AG08470 (cell line): Measurements from ENCODE around the genes TNIP3 and EXOSC9.

- RRBS = no CpG with 5 or more reads among the region's 1 CpG
Observed at GRCh38 chr4:119551120-119551651, 77.4 kb downstream of the PDE5A start.

- RRBS = no CpG with 5 or more reads among the region's 3 CpGs
Observed at GRCh38 chr4:120517889-120518451, 404.6 kb downstream of the PRDM5 start.

DNA sequence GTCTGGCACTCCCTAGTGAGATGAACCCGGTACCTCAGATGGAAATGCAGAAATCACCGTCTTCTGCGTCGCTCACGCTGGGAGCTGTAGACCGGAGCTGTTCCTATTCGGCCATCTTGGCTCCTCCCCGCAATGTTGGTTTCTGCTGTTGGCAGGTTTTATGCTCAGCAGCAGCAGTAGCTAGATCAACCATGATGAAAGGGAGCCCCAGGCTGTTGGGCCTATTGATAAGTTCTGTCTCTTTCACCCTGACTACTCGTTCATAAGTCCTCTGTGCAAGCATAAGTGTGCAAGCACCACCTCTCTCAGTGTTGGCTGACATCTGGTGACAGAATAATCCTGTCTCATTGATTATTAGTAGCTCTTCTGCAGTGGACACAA is 274.2 kb downstream of the PRDM5 start:
- RRBS = no CpG with 5 or more reads among the region's 9 CpGs

- RRBS = no CpG with 5 or more reads among the region's 15 CpGs
Observed at GRCh38 chr4:121070108-121070619, 2.2 kb downstream of the NDNF start.

- RRBS = 4% methylated on average over 16 of the region's 74 CpGs
Observed at GRCh38 chr4:121070620-121071802, 1.3 kb downstream of the NDNF start.

DNA sequence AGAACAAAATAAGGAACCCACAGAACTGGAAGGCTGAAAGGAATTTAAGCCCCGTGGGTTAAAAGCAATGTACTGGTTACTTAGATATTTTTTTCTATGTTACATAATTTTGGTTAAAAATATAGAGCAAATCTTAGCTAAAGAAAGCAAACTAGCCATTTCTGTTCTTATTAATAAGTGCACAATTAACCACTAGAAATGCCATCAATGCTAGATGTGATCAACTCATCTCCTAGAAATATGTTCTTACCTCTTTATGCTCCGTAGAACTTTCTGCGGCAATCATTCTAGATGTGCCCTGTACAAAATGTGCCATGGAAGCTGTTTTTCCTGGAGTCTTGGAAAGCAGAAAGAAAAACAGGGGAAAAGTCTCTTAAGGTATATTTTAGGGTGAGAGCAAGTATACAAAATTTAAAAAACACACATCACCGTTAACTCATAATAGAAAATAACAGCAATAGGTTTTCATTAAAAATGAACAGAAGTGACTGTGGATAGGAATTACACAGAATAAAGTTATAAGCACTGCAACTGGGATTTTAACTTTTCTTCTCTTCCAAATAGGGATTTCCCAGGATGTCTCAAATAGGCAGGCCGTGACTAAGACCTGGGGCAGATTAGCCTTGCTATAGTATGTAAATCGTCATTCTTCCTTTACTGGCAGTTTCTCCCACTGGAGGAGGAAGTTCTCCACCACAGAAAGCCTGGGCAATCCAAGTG is at the start of gene TNIP3:
Gene TNIP3 (minus strand): TSS at position 512 of the 720 bp plus-strand sequence.
- RRBS = no CpG with 5 or more reads among the region's 6 CpGs

DNA sequence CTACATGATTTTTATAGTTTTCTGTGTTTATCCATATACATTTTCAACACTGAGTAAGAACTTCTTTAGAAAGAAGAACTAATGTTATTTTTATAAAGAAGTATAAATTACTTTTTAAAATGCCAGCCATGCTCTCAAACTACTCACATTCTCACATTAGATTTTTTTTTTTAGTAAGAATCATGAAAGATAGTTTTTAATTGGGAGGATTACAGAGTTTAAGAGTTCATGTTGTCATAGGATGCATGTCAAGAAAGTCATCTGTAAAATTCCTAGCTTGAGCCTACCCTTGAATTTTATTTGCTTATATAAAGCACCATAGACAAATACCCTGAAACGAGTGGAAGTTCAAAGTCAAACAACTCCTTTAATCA is 17.7 kb upstream of the TNIP3 start:
- RRBS = no CpG with 5 or more reads among the region's 1 CpG

DNA sequence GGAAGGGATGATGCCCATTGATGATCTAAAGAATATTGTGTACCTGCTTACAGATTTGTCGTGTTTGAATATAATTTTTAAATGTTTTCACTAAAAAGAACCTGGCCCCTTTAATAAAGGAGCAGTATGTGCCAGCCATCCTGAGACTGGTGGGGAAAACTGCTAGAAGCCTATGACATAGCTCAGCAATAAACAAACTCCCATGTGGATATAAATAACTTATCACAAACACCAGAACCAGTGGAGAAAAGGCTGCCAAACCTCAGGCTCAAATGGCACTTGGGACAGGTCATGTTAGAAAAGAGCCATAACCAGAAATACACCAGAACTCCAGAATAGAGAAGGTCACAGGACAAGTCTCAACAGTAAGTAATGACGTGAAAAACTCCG is 11.6 kb upstream of the QRFPR start:
- RRBS = no CpG with 5 or more reads among the region's 3 CpGs

- RRBS = no CpG with 5 or more reads among the region's 4 CpGs
Observed at GRCh38 chr4:121785338-121785802, 15.8 kb upstream of the EXOSC9 start.

GRCh38 chr4:121800927-121801830 is at the start of gene EXOSC9:
TSS of gene EXOSC9 (plus strand) at chr4:121801323.
- RRBS = no CpG with 5 or more reads among the region's 50 CpGs

DNA sequence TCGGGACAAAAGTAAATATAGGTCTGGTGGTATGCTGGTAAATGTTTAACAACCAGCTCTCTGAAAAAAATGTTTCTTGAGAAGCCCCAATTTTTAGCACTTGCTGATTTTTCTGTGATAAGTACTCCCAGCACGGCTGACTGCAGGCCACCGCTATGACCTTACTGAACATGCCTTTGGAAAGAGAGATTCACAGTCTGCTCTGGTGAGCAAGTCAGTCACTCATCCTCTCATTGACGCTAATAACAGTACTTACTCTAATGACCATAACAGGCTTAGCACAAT is 99.0 kb upstream of the BLTP1 start:
- RRBS = no CpG with 5 or more reads among the region's 4 CpGs

DNA sequence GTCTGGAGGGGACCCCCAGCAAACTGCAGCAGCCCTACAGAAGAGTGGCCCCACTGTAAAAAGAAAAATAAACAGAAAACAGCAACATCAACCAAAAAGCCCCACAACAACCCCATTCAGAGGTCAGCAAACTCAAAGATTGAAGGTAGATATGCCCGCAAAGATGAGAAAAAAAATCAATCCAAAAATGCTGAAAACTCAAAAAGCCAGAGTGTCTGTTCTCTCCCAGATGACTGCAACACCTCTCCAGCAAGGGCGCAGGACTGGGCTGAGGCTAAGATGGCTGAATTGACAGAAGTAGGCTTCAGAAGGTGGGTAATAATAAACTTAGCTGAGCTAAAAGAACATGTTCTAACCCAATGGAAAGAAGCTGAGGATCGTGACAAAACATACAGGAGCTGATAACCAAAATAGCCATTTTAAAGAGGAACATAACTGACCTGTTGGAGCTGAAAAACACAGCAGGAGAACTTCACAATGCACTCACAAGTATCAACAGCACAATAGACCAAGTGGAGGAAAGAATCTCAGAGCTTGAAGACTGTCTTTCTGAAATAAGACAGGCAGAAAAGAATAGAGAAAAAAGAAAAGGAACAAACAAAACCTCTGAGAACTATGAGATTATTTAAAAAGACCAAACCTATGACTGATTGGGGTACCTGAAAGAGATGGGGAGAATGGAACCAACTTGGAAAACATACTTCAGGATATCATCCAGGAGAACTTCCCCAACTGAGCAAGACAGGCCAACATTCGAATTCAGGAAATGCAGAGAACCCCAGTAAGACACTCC is 84.1 kb upstream of the ADAD1 start:
- RRBS = no CpG with 5 or more reads among the region's 4 CpGs

GRCh38 chr4:122347345-122347991 is 31.3 kb upstream of the ADAD1 start:
- RRBS = no CpG with 5 or more reads among the region's 2 CpGs

DNA sequence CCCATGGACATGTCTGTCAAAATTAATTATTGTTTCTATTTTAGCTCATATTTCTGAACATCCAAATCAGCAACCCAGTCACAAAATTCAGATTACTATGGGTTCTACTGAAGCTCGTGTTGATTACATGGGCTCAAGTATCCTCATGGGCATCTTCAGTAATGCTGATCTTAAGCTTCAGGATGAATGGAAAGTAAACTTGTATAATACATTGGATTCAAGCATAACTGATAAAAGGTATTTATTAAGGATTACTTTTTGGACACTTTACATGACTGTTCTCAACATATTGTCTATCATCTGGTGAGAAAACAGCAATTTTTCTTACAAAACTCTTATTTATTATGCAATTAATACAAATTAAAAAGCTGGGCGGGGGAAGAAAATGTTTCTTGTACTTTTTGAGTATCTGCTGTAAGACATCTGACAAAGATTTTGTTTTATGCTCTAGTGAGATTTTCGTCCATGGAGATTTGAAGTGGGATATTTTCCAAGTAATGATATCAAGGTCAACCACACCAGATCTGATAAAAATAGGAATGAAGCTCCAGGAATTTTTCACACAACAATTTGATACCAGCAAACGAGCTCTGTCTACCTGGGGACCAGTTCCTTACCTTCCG is 29.3 kb upstream of the ADAD1 start:
- RRBS = no CpG with 5 or more reads among the region's 5 CpGs

- RRBS = no CpG with 5 or more reads among the region's 2 CpGs
Observed at GRCh38 chr4:122353645-122354059, 25.2 kb upstream of the ADAD1 start.

GRCh38 chr4:122798569-122798867 is 28.1 kb upstream of the FGF2 start:
- RRBS = no CpG with 5 or more reads among the region's 3 CpGs

DNA sequence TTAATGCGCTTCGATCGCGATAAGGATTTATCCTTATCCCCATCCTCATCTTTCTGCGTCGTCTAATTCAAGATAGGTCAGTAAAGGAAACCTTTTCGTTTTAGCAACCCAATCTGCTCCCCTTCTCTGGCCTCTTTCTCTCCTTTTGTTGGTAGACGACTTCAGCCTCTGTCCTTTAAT is 658 bp upstream of the FGF2 start:
- RRBS = no CpG with 5 or more reads among the region's 8 CpGs

DNA sequence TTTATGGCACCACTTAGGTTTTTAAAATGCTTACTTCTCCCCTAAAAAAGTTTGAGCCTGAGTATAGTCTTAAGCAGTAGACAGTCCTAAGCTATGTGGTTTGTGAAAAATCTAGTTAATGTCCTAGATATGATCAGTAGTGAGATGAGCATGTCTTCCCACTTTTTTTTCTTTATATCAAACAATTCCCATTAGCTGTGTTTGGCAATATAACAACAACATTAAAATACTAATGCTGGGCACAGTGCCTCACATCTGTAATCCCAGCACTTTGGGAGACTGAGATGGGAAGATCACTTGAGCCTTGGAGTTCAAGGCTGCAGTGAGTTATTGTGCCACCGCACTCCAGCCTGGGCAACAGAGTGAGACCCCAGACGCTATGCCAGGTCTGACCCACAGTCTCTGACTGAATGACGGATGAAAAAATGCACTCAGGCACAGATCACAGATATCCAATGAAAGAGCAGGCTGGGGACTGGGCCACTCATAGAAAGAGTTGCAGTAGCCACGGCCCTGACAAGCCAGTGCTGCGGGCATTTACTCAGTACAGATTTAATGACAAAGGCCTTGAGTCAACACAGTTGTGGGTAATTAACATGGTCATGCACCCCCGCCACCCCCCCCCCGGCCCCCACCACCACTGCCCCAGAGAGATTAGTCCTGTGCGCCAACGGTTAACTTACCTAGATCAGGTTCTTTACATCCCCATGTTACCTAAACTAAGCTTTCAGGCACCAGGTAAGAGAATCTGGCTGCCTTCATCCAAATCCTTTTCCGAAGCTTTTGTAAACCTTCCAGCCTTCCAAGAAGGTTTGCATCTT is 22.7 kb downstream of the NUDT6 start:
- RRBS = no CpG with 5 or more reads among the region's 10 CpGs

DNA sequence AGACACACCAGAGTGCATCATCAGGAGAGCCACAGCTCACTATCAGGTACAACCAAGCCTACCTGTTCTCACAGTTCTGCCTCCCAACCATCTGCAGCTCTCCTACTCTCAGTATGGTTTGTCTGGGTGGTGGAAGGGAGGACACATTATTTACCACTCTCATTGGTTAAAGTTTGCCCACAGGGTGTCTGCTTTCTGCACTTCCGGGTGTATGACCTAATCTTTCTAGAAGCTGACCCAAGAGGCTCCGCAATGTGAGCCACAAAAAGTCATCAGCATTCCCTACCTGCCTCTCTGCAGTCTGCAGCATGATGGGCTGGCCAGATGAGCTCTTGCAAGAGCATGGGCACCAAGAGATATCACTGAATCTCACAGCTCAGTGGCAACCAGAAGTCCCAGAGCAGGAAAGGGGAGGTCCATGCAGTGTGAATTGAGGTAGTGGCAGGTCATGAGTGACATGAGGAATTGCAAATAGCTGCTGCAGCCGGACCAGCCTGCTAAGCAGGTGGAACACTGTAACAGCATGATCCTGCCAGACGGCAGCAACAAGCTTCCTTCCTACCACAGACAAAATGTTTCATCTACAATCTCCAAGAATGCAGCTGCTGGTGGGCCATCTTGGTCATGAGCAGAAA is 36.8 kb upstream of the SPRY1 start:
- RRBS = no CpG with 5 or more reads among the region's 4 CpGs

DNA sequence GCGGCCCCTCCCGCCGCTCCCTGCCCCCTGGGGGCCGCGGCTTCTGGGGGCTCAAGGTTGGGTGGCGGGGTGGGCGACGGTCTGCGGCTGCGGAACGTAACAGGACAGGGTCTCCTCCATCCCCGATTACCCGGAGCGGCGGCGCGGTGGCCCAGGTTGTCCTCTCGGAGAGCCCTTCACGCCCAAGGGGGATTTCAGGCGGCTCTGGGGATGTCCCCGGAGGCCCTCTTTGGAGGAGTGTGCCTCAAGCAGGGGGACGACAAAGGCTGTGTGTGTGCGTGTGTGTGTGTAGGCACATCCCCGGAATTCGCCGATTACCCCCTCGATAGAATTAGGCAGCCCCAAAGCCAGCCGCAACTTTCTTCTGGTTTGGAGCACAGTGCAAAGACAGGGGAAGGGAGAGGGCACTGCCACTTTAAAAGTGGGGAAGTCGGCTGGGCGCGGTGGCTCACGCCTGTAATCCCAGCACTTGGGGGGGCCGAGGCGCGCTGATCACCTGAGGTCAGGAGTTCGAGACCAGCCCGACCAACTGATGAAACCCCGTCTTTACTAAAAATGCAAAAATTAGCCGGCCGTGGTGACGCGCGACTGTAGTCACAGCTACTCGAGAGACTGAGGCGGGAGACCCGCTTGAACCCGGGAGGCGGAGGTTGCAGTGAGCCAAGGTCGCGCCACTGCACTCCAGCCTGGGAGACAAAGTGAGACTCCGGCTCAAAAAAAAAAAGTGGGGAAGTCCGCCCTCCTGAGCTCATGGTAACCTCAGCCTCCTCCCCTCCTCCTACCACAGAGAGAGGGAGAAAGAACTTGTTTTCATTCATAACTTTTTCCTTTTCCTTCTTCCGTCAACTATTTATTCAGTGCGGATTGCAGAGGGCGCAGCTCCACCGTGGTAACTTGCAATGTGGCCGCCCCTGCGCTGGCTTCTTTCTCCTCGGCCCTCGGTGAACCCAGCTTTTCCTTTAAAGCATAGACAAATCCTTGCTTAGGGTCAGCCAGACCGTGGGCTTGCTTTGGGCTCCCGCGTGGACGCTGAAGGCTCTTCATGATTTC is 2.4 kb downstream of the SPRY1 start:
- RRBS = 3% methylated on average over 10 of the region's 64 CpGs